Measurements from ENCODE around the gene VDAC1.

- CAGE, long polyA plus RNA: no peak
- RRBS: no CpG with 5 or more reads among the region's 6 CpGs
Measured at GRCh38 chr5:132785269-132785900, 8.3 kb upstream of the SEPTIN8 start.

DNA sequence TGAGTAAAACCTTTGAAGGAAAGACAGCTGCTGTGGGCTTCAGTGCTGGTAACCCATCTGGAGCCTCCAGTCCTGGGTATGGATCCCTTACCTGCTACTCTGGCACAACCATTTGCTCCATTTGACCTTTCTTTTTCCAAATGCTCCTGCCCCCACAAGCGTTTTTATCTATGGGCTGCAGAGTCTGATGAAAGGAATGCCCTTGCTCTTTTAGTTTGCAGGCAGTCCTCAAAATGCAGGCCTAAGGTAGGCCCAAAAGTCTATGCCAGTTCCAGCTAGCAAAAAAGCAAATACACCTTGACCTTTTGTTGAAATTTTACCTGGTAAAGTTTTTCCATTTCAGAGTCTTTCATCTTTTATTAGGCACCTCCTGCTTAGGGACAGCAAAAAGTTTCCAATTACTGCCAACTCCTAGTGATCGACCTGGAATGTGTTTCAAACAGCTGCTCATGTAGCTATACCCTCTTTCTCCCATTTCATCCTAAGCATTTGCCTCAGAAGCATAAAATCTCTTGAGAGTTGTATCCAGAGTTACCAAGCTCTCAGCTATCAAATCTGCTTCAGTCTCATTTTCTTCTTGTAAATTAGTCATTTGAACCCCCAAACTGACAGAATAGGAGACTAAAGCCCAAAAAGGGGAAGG is 2.7 kb upstream of the LEAP2 start:
- CAGE, long polyA plus RNA: no peak
- RRBS: no CpG with 5 or more reads among the region's 2 CpGs

DNA sequence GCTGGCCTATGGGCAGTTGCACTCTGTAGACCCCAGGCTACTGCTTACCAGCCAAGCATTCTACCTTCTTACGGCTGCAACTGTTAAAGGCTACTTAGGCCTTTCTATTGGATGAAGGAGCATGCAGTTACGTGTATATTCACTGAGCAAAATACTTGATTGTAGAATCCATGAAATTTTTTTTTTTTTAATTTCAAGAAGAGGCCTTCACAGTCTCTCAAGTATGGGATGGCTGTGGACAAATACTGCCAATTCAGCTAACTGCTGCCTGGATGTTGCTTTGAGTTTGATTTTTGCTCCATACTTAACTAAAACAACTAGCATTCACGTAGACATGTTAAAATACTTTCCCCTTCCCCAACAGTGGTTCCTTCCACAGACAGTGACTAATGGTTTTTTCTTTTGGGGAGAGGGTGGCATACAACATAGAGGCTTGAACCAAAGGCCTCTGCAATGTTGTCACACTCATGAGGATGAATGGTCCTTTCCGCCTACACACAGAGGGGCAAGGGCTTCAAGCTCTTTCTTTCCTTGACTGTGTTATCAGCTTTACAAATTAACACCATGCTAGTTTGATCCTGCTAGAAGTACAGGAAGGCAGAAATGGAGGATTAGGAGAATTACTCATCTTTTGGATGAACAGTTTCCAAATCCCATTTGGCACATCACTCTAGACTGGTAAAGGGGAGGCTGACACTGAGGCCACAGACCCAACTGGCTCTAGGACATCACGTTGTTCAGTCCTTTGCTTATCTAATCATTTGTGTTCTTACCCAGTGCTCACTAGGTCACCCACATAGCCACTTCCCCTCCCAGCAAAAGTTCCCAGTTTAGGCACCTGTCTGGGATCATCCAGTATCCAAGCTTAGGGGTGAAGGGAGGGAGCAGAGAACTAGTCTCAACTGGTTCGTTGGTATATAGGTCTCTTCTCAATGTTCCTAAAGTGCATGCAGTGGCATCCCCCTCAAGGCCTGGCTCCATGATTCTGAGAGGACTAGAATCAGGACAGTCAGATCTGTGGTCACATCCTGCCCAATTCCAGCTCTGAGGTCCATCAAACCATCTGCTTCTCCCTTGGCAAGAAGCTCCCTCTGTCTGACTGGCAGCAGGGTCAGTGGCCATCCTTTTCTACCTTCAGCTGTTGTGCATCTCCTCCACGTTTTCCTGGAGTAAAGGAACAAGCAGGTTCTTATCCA is 1.7 kb upstream of the LEAP2 start:
- CAGE, long polyA plus RNA: no peak
- RRBS: no CpG with 5 or more reads among the region's 7 CpGs

GRCh38 chr5:132876030-132876736 is 2.7 kb downstream of the LEAP2 start:
- CAGE, long polyA plus RNA: no peak
- RRBS: no CpG with 5 or more reads among the region's 1 CpG

- CAGE, long polyA plus RNA: no peak
- RRBS: no CpG with 5 or more reads among the region's 9 CpGs
Measured at GRCh38 chr5:132942239-132942720, 21.2 kb downstream of the AFF4 start.

DNA sequence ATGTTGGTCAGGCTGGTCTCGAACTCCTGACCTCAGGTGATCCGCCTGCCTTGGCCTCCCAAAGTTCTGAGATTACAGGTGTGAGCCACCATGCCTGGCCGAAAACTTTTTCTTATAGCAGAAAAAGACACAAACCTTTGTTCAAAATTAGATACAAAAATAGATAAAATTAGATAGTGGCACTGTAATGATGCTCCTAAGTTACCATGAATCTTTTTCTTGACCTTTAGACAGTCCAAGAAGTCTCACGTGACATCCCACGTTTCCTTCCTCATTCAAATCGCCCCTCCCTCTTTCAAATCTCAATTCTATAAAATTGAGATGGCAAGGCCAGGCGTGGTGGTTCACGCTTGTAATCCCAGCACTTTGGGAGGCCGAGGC is 7.6 kb upstream of the ZCCHC10 start:
- CAGE, long polyA plus RNA: no peak
- RRBS: no CpG with 5 or more reads among the region's 9 CpGs

DNA sequence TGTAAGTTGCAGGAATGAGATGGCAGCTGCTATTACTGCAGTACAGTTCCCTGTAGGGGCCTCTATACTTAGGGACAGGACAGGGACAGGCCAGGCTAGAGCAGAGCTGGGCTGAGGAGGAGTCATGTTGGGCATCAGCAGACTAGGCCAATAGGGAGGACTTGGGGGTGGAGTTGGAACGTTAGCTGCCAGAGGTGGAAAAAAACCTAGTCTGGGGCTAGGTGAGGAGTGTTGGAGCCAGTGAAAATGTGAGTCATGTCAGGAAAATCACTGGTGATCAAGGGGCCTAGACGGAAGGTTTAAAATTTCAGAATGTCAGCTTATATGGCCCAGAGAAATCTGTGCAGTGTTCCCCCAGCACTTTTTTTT is 8.2 kb upstream of the HSPA4 start:
- CAGE, long polyA plus RNA: no peak
- RRBS: no CpG with 5 or more reads among the region's 2 CpGs

GRCh38 chr5:133046418-133047108 is 5.2 kb upstream of the HSPA4 start:
- CAGE, long polyA plus RNA: no peak
- RRBS: no CpG with 5 or more reads among the region's 13 CpGs

DNA sequence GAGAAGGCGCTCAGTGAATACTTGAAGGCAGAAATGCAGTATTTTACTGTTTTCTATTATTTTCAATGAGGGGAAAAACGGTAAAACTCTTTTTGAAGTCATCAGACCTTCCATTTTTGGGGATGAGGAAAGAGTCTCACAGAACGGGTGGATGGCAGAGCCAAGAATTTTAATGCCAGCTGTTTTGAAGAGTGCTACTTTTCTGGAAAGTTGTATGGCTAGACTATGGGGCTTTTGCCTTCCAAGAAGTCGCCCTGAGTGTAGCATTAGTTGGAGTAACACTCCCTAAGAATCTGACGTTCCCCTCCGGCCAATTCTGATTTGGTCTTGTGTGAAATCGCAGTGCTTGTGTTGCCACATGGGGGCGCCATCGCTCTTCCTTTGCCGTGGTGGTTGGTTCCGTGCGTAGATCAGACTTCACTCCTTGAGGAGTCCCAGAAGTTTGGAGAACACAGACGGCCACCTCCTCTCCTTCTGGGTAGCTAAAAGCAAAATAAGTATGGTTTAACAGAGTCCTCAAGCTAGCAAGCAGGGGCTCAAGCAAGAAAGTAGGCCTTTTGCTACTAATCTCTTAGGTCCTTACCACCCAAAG is 59.3 kb downstream of the HSPA4 start:
- CAGE, long polyA plus RNA: no peak
- RRBS: no CpG with 5 or more reads among the region's 13 CpGs

- CAGE, long polyA plus RNA: no peak
- RRBS: no CpG with 5 or more reads among the region's 9 CpGs
Measured at GRCh38 chr5:133170657-133171227, 118.9 kb downstream of the HSPA4 start.

DNA sequence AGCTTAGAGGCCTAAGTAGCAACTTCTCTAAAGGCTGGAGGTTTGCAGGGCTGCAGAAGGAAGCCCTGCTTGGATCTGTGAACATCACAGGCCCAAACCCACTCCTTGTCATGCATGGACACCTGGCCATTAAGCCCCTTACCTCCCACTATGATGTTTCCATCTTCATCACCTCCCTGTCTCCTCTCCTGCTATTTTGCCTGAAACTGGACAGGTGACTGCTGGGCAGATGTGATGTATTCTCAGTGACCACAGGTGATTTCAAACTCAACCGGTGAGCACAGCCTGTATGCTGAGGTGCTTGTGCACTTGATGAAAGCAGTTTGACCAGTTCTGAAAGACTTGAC is 205.2 kb downstream of the FSTL4 start:
- CAGE, long polyA plus RNA: no peak
- RRBS: no CpG with 5 or more reads among the region's 1 CpG

GRCh38 chr5:133817898-133818368 is 150.5 kb downstream of the C5orf15 start:
- CAGE, long polyA plus RNA: no peak
- RRBS: no CpG with 5 or more reads among the region's 5 CpGs

DNA sequence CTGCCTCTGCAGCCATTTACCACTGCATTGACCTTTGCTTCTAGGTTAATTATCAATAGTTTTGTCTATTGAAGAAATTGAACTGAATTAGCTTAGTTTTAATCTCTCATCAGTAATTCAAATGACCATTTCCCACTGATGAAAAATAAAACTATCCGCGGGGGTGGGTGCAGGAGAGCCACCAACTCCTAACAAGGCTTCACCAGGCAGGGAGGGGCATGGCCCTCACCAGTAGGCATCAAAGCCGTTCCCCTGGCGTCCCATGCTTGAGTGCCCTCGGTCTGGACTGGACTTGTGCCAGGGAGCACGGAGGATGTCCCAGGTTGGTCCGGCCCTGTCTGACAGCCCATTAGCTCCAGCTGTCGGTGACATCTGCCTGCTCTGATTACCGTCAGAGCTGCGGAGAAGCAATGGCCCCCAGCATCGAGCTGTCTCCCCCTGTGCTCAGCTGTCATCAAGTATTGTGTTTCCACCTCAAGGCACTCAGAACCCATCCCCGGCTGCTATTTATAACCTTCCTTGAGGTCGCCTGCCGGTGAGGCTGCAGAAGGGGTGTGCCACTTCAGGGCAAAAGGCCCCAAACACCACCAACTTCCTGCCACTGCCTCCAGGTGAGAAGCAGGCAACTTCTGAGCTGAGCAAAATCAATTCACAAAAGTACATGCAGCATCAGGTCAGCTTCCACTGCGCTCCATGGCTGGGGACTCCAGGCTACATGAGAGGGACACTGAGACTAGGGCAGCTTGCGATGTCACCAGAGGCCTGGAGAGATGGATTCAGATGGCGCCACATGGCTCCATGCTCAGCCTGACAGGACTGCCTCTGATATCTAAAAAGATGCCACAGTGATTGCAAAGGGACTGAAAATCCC is 142.8 kb downstream of the C5orf15 start:
- CAGE, long polyA plus RNA: no peak
- RRBS: no CpG with 5 or more reads among the region's 17 CpGs

DNA sequence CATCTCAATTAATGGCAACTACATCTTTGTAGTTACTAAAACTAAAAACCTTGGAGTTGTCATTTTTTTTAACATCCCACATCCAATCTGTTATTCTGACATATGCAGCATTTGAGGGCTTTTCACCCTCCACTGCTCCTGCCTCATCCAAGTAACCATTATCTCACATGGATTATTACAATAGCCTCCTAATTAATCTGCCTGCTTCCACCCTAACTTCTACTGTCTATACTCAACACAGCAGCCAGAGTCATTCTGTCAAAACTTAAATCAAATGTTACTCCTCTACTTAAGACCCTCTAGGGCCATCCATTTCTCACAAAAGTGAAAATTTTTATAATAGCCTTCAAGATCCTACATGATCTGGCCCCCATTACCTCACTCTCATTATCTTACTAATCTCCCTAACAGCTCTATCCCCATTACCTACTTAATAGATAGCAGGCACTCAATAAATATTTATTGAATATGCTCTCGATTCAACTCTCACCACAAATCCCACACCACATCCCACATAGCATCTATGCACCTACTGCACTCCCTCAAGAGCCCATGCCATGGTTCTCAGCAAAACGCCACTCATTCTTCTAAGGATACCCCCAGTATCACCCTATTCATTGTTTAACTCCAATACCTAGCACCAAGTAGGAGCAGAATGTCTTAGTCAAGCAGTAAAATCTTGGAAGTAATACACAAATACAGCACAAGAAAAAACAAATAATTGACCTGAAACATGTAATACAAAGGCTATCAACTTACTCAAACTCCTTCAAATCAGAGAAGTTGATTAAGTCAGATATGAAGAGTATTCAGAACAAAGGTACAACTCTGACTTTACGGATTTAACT is 3.5 kb downstream of the C5orf15 start:
- CAGE, long polyA plus RNA: no peak
- RRBS: no CpG with 5 or more reads among the region's 3 CpGs

- CAGE, long polyA plus RNA: start-site peak on the minus strand at chr5:134004655-134004748, 1,398 and 887 reads in 2 replicates; start-site peak on the plus strand at chr5:134004802-134004877, 20 and 28 reads in 2 replicates
- RRBS: 1% methylated on average over 47 of the region's 110 CpGs
Measured at GRCh38 chr5:134004326-134005186, at the start of gene VDAC1. TSS of gene VDAC1 (minus strand) at chr5:134004975.

DNA sequence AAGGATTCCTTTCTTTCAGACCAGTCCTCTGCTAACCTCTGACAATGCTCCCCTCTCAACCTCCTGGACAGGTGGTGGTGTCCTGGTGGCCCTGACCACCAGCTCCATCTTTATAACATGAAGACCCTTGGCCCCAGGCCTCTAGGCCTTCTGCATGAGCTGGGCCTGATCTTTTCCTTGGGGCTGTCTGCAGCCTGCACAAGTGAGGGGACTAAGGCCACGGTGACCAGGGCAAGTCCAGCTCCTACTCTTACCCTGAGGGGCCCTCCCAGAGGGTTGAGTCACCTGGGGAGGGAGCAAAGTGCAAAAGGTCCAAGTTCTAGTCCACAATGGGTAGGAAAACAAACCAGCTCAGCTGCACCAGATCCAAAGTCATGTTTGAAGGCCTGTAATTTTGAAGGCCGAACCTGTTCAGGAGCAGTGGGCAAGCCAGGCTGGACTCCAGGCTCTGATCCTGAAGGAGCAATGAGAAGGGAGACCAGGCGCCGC is 15.9 kb upstream of the TCF7 start:
- CAGE, long polyA plus RNA: no peak
- RRBS: no CpG with 5 or more reads among the region's 4 CpGs

GRCh38 chr5:134103349-134103896 is 11.1 kb upstream of the TCF7 start:
- CAGE, long polyA plus RNA: no peak
- RRBS: no CpG with 5 or more reads among the region's 13 CpGs

DNA sequence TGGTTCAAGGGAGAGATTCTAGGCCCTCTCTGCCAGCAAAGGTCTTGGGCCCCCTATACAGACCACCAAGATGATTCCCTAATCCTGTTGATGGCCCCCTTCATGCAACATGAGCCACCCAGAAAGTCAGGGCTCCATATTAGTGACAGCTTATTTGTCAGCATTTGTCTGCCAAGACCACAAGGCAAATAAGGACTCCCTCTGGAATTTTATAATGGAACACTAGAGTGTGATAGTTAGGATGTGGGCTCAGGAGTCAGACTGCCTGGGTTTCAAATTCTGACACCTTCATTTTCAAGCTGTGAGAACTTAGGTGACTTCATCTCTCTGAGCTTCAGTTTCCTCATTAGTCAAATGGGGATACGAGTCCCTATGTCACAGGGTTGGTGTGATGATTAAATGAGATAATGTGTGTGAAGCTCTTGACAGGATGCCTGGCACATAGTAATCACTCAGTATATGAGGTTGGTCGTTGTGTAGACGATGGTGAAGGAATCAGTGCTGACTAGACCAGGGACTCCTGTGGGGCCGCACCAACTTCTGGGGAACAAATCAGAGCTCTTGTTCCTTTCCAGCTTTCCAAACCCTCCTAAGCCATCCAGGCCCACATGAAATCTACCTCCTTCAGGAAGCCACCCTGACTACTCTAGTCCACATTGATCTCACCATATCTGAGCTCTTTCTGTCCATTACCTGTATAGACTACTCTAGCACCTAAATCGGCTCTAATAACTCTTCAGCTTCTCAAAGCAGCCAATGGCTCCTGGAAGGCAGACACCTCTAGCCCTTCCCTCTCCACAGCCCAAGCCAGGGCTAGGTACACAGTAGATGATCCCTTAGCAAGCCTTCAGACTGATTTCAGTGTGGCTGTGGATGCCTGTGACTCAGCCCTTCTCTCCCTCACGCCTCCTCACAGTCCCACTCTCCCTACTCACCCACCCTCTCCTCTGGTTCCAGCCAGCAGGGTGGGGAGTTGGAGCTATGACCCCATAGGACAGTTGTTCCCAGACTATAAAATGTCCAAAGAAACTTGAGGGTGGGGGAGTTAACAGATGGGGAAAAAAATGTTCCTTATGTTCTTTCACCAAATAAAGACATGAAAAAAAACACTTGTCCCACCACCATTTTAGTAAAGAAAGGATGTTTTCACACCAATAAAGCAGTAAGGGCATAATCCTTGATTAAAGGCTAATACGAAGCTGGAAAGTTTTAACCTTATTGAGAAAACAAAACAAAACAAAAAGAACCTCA is 2.5 kb upstream of the TCF7 start:
- CAGE, long polyA plus RNA: no peak
- RRBS: no CpG with 5 or more reads among the region's 7 CpGs

DNA sequence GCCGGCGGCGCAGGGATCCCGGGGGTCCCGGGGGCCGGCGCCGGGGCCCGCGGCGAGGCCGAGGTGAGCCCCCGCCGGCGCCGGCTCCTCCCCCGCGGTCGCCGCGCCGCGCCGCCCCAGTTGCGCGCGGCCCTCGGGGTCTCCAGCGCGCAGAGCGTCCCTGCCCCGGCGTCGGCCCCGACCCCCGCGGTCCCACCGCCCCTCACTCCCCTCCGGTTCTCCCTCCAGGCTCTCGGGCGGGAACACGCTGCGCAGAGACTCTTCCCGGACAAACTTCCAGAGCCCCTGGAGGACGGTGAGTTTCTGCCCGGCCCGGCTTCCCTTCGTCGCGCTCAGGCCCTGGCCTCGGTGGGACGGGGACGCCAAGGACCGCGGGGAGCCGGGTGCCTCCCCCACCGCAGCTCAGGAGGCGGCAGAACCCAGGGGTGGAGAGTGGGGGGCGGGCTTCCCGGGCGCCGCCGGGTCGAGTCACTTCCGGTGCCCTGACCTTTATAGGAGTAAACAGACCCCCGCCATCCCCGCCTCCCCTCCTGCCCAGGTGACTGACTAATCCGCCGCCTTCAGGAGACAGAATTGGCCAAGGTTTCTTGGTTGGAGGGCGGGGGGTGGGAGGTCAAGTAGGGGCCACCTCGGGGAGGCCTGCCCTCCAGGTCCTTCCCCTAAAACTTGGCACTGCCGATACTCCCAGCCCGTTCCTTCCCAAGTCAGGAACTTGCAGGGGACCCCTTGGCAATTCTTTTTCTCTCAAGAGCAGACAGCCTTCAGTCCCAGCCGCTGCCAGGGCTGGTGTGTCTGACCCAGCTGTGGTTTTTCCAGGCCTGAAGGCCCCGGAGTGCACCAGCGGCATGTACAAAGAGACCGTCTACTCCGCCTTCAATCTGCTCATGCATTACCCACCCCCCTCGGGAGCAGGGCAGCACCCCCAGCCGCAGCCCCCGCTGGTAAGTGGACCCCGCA is 890 bp downstream of the TCF7 start:
- CAGE, long polyA plus RNA: no peak
- RRBS: 3% methylated on average over 41 of the region's 82 CpGs

GRCh38 chr5:134134935-134135544 is 20.6 kb downstream of the TCF7 start:
- CAGE, long polyA plus RNA: no peak
- RRBS: no CpG with 5 or more reads among the region's 9 CpGs

Measured in osteoblast (primary cell).